GM12878 (cell line): ENCODE data around the genes PNMA1, YLPM1 and DLST.

DNA sequence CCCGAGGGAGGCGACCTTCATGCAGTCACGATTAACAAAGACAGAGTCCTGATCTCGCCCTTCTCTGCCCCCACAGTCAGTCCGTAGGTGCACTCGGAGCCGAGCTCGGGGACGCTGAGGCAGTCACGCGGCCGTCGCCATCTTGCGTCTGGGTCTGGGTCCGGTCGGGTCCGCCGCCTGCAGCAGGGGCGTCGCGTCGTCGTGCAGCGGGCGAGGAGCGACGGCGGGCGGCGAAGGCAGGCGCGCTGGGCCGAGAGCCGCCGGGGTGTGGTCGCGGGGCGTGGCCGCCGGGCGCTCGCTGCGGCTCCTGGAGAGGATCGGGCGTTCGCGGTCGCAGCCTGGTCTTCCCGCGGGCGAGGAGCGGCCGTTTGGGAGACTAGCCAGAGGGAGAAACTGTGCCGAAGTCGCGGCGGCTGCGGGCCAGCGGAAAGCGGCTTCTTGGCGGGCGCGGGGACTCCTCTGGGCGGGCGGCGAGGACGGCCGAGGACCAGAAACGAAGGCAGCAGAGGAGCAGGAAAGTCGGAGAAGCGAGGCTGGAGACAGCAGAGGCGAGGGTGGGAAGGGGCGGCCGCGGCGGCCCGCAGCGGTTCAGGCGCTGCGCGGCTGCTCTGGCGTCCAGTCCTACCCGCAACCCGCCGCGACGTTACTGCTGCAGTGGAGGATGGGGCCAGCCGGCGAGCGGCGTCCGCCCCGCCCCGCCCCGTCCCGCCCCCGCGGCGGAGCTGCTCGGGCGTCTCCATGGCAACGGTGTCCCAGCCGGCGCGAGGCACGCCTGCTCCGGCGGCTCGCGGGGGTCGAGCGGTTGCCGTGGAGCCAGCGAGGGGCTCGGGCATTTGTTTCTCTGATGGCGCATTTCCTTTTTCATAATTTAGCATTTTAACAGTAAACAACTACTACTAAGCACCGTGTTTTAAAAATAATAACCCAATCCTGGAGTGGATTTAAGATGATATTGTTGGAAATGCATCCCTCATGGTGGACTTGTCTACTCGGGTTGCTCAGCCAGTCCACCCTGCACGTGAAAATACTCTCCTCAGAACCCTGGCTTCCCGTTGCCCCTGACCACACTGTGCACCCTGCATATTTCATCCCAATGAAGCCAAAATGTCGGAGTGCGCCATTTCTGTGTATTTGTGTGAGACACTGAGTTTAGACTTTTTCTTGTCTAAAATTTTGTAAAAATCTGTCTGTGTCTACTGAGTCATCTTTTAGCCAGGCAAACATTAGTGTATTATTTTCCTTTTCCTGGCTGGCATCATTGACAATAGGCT lies at the start of gene PNMA1:
TSS of gene PNMA1 (minus strand) at position 651 of the 1,271 bp plus-strand sequence.
- RAMPAGE, long total RNA = no peak
- RRBS, 2 experiments = under 1 to 2% methylated on average over 13 to 27 of the region's 122 CpGs
CAGE:
- cytosol, long polyA minus RNA = start-site peak on the minus strand centred at position 647 of the sequence, 12 bp wide, 23 reads
- cytosol, long polyA plus RNA = no peak
- long polyA plus RNA = no peak
- nucleolus, long total RNA = no peak
- nucleus, long polyA plus RNA = no peak
- nucleus, long total RNA = no peak

GRCh38 chr14:73751261-73751760 lies 8.8 kb downstream of the MIDEAS start:
- RAMPAGE, long total RNA = no peak
- RRBS, 2 experiments = no CpG with 5 or more reads among the region's 7 CpGs
CAGE:
- cytosol, long polyA minus RNA = no peak
- cytosol, long polyA plus RNA = no peak
- long polyA plus RNA = no peak
- nucleolus, long total RNA = no peak
- nucleus, long polyA plus RNA = no peak
- nucleus, long total RNA = no peak

DNA sequence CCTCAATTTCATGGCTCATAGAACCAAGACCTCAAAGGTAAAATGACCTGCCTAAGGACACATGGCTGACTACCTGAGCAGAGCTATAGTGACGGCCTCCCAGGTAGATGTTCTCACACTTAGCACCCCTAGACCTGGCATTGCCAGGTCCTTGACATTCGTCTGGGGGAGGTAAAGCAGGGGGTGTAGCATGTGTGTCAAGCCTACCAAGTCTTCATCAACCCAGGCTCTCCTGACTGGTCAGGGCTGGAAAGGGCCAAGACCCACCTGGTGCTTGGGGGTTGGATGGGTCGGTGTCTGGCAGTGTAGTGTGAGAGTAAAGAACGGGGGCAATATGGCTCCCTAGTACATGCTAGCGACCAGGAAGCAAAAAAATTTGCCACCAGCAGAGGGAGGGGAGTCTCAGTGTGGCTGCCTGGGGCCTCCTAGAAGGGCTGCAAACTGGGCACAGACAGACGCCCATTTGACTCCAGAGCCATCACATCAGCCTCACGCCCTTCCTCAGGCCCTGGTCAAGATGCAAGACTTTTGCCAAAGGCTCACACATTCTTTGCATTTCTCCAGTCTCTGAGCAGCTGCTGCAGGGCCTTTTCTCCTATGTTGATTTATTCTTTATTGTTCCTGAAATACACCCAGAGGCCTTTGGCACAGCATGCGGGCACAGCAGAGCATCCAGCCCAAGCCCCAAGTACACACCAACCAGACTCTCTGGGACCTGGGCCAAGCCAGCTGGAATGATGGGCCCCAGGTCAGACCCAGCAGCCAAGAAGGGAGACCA lies 7.7 kb downstream of the MIDEAS start:
- RAMPAGE, long total RNA = no peak
- RRBS, 2 experiments = no CpG with 5 or more reads among the region's 8 CpGs
CAGE:
- cytosol, long polyA minus RNA = no peak
- cytosol, long polyA plus RNA = no peak
- long polyA plus RNA = no peak
- nucleolus, long total RNA = no peak
- nucleus, long polyA plus RNA = no peak
- nucleus, long total RNA = no peak

GRCh38 chr14:73752981-73753884 lies 6.9 kb downstream of the MIDEAS start:
- RAMPAGE, long total RNA = no peak
- RRBS, 2 experiments = no CpG with 5 or more reads among the region's 9 CpGs
CAGE:
- cytosol, long polyA minus RNA = no peak
- cytosol, long polyA plus RNA = no peak
- long polyA plus RNA = no peak
- nucleolus, long total RNA = no peak
- nucleus, long polyA plus RNA = no peak
- nucleus, long total RNA = no peak

DNA sequence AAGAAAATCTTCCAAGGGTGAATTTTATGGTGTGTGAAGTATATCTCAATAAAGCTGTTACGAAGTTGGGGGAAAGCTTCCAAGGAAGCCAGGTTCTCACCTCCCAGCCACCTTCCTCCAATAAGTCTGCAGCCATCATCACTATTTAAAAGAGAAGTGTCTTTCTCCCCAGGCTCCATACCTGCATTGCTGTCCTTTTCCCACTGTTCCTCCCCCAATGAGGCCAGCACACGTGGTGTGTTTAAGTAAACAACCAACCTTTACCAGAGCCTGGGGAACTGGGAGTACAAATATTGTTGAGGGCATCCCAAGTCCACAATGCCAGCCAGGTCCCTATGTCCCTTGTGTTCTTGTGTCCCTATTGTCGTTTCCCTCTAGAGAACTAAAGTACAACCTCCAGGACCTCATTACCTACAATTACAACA lies 3.3 kb upstream of the MIDEAS start:
- RAMPAGE, long total RNA = no peak
- RRBS, 2 experiments = no CpG with 5 or more reads among the region's 3 CpGs
CAGE:
- cytosol, long polyA minus RNA = no peak
- cytosol, long polyA plus RNA = no peak
- long polyA plus RNA = no peak
- nucleolus, long total RNA = no peak
- nucleus, long polyA plus RNA = no peak
- nucleus, long total RNA = no peak

DNA sequence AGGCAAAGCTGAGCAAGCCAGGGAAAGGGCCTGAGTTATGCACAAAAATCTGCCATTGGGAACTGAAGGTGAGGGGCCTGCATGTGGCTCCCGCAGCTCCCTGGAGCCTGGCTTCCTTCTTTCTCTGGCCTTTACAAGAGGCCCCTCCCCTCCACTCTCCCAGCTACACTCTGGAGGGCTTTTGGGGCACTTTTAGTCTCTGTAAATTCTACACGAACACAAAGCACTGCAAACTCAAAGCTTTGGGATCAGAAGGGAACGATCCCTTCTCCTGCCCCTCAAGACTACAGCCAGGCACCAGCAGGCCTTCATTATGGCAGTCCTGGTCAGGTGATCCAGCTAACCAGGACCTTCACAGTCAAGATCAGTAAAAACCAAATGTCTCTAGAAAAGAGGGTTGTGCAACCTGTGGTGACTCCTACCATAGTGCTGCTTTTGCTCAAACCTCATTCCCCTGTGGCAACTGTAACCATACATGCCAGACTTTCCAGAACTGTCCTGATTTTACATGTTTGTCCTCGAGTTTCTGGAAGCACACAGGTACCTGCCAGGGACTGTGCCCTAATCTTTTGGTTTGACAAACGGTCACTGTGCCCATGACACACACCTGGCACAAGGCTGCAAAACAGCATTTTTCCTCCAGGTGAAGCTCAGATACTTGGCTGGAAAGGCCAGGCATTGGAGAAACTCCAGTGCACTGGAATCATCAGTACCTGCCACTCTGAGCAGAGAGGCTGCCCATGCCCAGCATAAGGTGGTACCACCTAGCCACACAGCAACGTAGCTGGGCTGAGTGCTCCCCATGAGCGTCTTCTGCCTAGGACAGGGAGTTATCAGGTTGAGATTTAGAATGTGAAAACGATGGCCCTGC lies 24.5 kb upstream of the MIDEAS start:
- RAMPAGE, long total RNA = no peak
- RRBS, 2 experiments = no CpG with 5 or more reads among the region's 8 CpGs
CAGE:
- cytosol, long polyA minus RNA = no peak
- cytosol, long polyA plus RNA = no peak
- long polyA plus RNA = no peak
- nucleolus, long total RNA = no peak
- nucleus, long polyA plus RNA = no peak
- nucleus, long total RNA = no peak

DNA sequence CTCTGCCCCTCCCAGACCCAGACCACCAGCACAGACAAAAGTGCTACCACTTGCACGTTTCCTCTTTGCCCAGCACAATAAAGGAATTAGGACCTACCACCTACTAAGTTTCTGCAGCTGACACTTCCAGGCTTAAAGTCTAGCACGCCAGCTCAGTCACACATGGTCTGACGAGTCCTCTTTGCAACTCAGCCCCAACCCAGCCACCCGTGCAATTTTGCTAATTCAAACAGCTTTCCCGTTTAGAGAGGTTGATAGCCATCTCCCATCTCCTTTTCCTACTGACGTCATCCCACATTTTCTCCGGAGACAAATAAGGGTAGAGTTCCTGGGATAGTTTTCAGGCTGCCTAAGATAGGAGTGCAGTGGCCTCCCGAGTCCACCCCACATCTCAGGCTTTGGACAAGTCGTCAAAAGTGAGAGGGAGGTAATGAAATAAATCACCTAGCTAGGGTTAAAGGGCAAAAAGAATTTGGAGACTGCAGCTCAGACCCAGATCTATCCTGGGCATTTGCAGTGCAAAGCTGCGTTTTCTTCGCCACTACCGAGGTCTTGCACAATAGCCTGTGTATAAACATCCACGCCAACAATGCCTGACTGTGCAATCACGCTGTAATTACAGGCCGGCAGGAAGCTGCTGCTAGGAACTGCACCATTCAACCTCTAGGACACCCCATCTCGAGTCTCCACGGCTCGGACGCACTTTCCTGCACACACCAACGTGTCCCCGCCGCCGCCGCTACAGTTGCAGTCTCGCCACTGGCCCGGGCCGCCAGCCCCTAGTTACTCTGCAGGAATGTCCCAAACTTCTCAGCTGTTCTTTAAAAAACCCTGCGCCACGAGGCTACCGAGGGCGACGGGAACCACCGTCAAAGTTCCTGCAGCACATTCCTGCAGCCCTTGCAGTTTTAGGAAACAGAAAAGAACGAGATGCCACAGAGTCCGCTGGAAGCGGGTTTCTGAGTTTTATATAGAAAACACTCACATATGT lies 25.6 kb upstream of the MIDEAS start:
- RAMPAGE, long total RNA = no peak
- RRBS, 2 experiments = 0% methylated on average over 1 of the region's 36 CpGs; no CpG with 5 or more reads in 1 of the 2 experiments
CAGE:
- cytosol, long polyA minus RNA = no peak
- cytosol, long polyA plus RNA = no peak
- long polyA plus RNA = no peak
- nucleolus, long total RNA = no peak
- nucleus, long polyA plus RNA = no peak
- nucleus, long total RNA = no peak

DNA sequence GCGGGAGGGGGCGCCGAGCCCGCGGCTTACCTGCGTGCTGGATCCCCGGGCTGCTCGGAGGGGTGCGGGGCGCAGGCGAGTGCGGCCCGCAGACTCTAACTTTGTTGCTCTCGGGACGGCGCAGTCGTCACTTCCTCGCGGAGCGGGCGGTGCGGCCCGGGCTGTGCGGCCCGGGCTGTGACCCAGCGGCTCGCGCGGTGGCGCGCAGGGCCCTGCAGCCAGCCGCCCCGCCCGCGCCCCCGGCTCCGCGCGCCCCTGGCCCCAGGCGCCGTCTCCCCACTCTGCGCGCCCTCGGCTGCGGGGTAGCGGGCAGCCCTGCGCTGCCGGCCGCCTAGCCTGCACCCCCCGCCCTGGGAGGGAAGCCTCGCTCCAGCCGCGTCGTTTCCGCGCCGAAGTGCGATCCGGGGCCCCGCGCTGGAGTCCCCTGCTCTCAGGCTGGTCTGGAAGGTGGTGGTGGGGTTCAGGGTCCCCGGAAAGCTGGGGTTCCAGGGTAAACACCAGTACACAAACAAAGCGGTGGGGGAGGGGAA lies 27.0 kb upstream of the MIDEAS start:
- RAMPAGE, long total RNA = start-site peak on the minus strand centred at position 90 of the sequence, 79 bp wide, 39 and 108 reads in 2 replicates
- RRBS, 2 experiments = under 1 to 1% methylated on average over 42 to 53 of the region's 63 CpGs
CAGE:
- cytosol, long polyA minus RNA = no peak
- cytosol, long polyA plus RNA = start-site peak on the minus strand centred at position 106 of the sequence, 92 bp wide, 209 and 138 reads in 2 replicates
- long polyA plus RNA = no peak
- nucleolus, long total RNA = start-site peak on the minus strand centred at position 89 of the sequence, 47 bp wide, 87 reads
- nucleus, long polyA plus RNA = start-site peak on the minus strand centred at position 103 of the sequence, 74 bp wide, 91 and 155 reads in 2 replicates
- nucleus, long total RNA = no peak

DNA sequence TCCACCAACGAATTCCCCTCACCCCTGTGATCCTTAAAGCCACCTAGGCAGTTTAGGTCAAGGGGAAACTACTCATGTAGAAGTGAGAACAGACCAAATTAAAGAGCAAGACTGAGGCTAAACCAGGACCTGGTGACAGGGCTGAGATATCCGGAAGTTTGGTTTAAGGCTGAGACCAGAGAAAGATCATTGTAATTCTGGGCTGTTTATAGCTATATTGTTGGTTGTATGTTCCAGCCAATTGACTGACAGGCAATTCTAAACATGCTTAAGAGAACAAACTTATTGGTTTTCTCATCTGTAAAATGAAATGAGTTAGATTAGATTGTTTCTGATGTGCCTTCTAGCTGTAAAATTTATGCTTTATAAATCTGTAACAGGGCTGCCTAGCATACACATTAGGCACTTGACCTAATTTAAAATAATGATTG lies 37.5 kb upstream of the MIDEAS start:
- RAMPAGE, long total RNA = no peak
- RRBS, 2 experiments = no CpG with 5 or more reads among the region's 2 CpGs
CAGE:
- cytosol, long polyA minus RNA = no peak
- cytosol, long polyA plus RNA = no peak
- long polyA plus RNA = no peak
- nucleolus, long total RNA = no peak
- nucleus, long polyA plus RNA = no peak
- nucleus, long total RNA = no peak

DNA sequence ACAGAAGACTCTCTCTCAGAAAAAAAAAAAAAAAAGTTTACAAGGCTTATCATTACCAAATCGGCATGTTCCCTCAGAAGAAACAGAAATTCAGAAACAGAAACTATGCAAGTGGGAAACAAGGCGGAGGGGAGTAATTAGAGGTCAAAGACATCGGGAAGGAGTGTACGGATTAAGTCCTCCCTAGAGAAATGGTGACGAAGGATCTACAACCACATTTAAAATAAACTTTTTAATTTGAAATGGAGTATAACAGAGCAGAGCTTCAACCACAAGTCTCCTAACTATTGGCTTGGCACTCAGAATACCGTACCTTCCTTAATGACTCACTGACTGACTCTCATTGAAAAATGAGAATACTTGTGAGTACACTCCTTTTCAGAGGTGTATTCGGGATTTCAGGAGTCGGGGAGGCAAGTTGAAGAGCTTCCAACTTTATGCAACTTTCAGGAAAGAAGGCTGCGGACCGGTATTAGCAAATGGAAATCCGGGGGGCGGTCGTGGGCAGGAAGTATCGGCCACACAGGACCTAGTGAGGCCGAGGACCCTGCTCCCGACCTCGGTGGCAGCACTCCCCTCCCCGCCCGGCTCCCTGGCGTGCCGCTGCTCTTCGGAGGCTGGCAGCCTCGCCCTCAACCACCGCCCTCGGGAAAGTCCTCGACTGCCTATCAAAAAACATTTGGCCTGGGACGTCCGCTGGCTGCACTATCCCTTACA lies 769 bp downstream of the ENTPD5 start:
- RAMPAGE, long total RNA = no peak
- RRBS, 2 experiments = under 1% methylated on average over 8 of the region's 28 CpGs; no CpG with 5 or more reads in 1 of the 2 experiments
CAGE:
- cytosol, long polyA minus RNA = no peak
- cytosol, long polyA plus RNA = no peak
- long polyA plus RNA = no peak
- nucleolus, long total RNA = no peak
- nucleus, long polyA plus RNA = no peak
- nucleus, long total RNA = no peak

GRCh38 chr14:74510528-74511360 lies 17.2 kb downstream of the ISCA2 start:
- RAMPAGE, long total RNA = no peak
- RRBS, 2 experiments = 70 to 75% methylated on average over 3 of the region's 24 CpGs
CAGE:
- cytosol, long polyA minus RNA = no peak
- cytosol, long polyA plus RNA = no peak
- long polyA plus RNA = no peak
- nucleolus, long total RNA = no peak
- nucleus, long polyA plus RNA = no peak
- nucleus, long total RNA = no peak

DNA sequence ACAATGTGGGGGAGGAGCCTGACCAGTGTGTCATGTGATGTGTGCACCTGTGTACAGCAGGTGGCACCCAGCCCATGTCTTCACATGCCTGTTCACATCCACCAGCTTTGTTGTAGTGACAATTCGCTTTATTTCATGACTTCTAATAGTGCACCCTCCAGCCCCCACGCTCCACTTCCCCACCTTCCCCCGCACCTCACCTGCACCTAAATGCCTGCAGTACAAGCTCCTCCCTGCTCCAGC lies 2.9 kb downstream of the LTBP2 start:
- RAMPAGE, long total RNA = no peak
- RRBS, 2 experiments = no CpG with 5 or more reads among the region's 3 CpGs
CAGE:
- cytosol, long polyA minus RNA = no peak
- cytosol, long polyA plus RNA = no peak
- long polyA plus RNA = no peak
- nucleolus, long total RNA = no peak
- nucleus, long polyA plus RNA = no peak
- nucleus, long total RNA = no peak

- RAMPAGE, long total RNA = no peak
- RRBS, 2 experiments = no CpG with 5 or more reads among the region's 8 CpGs
CAGE:
- cytosol, long polyA minus RNA = no peak
- cytosol, long polyA plus RNA = no peak
- long polyA plus RNA = no peak
- nucleolus, long total RNA = no peak
- nucleus, long polyA plus RNA = no peak
- nucleus, long total RNA = no peak
Measured at GRCh38 chr14:74652712-74653484, 40.9 kb upstream of the LTBP2 start.

DNA sequence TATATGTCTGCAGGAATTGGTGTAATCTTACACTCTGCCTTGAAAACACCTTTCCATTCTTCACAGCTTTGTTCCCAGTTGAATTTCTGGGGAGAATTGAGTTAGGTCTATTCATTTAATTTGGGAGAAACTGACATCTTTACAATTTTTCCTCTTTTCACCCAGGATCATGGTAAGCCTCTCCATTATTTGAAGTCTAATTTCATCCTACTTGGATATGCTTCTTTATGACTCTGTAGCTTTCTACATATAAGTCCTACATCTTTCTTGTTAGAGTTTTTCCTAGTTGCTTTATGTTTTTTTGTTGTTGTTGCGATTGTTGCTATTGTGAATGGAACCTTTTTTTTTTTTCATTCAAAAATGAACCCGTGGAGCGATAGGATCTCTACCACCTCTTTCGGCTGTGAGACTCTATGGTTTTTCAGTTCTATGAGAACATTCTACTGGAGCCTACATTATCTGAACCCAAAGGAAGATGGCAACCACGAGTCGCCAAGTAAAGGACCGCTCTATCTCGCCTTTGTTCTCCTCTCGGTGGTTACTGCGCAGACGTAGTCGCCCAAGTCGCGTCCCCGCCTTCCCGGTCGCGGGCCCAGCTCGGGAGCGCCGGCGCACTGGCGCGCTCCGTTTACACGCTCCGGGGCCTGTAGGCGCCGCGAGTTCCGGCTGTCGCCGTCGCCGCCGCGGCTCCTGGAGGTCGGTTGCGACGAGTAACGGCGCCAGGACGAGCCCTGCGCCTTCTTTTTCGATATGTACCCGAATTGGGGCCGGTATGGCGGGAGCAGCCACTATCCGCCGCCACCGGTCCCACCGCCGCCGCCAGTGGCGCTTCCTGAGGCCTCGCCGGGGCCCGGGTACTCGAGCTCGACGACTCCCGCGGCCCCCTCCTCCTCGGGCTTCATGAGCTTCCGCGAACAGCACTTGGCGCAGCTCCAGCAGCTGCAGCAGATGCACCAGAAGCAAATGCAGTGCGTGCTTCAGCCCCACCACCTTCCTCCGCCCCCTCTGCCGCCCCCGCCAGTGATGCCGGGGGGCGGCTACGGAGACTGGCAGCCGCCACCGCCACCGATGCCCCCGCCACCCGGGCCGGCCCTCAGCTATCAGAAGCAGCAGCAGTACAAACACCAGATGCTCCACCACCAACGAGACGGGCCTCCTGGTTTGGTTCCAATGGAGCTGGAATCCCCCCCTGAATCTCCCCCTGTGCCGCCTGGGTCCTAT lies at the start of gene YLPM1:
TSS of gene YLPM1 (plus strand) at position 577 of the 1,221 bp plus-strand sequence.
- RAMPAGE, long total RNA = start-site peak on the plus strand centred at position 979 of the sequence, 804 bp wide, 1,941 and 863 reads in 2 replicates
- RRBS, 2 experiments = 2 to 3% methylated on average over 12 to 26 of the region's 83 CpGs
CAGE:
- cytosol, long polyA minus RNA = no peak
- cytosol, long polyA plus RNA = no peak
- long polyA plus RNA = no peak
- nucleolus, long total RNA = no peak
- nucleus, long polyA plus RNA = no peak
- nucleus, long total RNA = no peak

DNA sequence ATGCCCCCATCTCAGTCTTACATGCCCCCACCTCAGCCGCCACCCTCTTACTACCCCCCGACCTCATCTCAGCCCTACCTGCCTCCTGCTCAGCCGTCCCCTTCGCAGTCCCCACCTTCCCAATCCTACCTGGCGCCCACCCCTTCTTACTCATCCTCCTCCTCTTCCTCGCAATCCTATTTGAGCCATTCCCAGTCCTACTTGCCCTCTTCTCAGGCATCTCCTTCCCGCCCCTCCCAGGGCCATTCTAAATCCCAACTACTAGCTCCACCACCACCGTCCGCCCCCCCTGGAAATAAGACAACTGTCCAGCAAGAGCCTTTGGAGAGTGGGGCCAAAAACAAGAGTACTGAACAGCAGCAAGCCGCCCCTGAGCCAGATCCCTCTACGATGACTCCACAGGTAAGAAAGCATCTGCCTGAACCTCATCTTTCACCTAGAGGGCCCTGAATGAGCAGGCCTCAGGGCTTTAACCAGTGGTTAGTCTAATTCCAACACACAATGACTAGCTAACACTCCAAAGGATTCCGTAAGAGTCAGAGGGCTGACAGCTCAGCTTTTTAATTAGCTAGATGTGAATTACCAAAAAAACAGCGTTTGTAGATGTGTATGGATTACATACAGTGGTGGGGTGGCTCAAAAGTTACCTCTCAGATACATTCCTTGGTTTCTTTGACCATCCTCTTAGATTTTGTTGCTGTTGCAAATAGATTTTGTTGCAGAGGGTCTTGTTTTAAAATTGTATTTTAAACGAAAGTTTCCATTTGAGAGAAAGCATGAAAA lies 1.0 kb downstream of the YLPM1 start:
- RAMPAGE, long total RNA = no peak
- RRBS, 2 experiments = no CpG with 5 or more reads among the region's 14 CpGs
CAGE:
- cytosol, long polyA minus RNA = no peak
- cytosol, long polyA plus RNA = no peak
- long polyA plus RNA = no peak
- nucleolus, long total RNA = no peak
- nucleus, long polyA plus RNA = no peak
- nucleus, long total RNA = no peak

DNA sequence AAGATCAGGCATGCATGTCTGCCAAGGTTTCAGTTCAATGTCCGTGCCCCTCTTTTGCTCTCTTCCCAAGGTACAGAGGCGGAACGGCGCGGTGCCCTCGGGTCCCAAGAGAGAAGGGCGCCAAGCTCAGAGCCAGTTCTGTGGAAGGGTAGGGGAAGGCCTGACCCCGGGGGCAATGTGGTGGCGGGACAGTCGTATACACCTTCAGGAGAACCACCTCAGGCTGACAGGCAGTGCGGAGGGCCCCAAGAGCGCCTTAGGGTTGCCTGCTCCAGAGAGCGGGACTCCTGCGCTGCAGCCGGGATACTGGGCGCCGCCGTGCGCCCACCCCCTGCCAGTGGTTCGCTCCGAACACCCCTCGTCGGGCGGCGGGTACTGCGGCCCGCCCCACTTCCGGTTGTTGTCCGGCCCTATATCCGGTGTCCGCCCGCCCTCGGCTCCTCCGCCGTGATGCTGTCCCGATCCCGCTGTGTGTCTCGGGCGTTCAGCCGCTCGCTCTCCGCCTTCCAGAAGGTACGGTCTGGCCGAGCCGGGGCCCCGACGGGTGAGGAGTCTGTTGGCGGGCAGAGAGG lies at the start of gene DLST:
TSS of gene DLST (plus strand) at position 413 of the 572 bp plus-strand sequence.
- RAMPAGE, long total RNA = start-site peak on the plus strand centred at position 435 of the sequence, 21 bp wide, 185 and 380 reads in 2 replicates
- RRBS, 2 experiments = under 1 to 2% methylated on average over 15 to 24 of the region's 48 CpGs
CAGE:
- cytosol, long polyA minus RNA = no peak
- cytosol, long polyA plus RNA = start-site peak on the plus strand centred at position 422 of the sequence, 54 bp wide, 3,033 and 3,166 reads in 2 replicates
- long polyA plus RNA = start-site peak on the plus strand centred at position 429 of the sequence, 40 bp wide, 3,505 and 2,686 reads in 2 replicates
- nucleolus, long total RNA = start-site peak on the plus strand centred at position 439 of the sequence, 7 bp wide, 28 reads
- nucleus, long polyA plus RNA = start-site peak on the plus strand centred at position 433 of the sequence, 42 bp wide, 1,415 and 1,746 reads in 2 replicates
- nucleus, long total RNA = start-site peak on the plus strand centred at position 423 of the sequence, 56 bp wide, 55 reads

DNA sequence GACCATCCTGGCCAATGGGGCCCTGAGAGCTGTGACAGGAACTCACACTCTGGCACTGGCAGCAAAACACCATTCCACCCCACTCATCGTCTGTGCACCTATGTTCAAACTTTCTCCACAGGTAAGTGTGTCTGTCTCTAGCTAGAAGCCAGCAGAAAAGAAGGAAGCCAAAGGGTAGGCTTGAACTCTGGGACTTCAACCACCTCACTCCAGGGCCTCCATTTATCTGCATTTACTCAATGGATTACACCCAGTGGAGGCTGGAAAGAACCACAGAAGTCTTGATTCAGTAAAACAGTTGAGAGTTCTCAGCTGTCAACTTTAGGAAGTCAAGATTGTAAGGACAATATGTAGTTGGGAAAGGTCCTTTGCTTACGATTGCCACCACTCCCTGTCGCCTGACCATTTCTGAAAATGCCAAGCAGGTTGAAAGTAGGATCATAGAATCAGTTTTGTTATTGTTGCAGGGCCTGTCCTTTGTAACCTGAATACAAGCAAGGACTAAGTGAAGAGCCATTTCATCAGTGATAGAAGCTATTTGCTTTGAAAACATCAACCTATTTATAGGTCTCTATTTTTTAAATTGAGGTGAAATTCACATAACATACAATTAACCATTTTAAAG lies 4.0 kb downstream of the EIF2B2 start:
- RAMPAGE, long total RNA = no peak
- RRBS, 2 experiments = no CpG with 5 or more reads among the region's 3 CpGs
CAGE:
- cytosol, long polyA minus RNA = no peak
- cytosol, long polyA plus RNA = no peak
- long polyA plus RNA = no peak
- nucleolus, long total RNA = no peak
- nucleus, long polyA plus RNA = no peak
- nucleus, long total RNA = no peak

DNA sequence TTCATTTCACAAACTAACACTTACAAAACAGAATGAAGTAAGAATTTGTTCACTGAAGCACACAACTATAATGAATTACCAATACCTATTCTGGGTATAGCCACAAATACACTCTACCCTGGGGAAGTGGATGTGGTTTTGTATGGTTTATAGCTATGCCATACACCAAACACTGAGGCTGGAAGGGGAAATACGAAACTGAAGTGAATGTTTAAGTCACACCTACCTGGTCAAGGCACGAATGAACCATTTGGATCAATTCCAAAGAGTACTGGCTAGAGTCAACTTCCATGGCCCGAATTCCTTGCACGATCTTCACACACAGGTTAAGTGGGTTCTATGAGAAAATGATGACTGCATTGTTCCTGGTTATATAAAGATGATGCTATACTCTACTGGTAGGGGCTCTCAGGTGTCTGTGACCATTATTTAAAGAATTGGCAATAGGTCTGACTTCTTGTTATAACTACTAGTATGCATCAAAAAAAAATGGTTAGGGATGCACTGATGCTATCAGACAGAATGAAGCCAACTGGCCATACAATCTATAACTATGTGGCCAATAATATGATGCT lies 12.8 kb downstream of the NEK9 start:
- RAMPAGE, long total RNA = no peak
- RRBS, 2 experiments = no CpG with 5 or more reads among the region's 4 CpGs
CAGE:
- cytosol, long polyA minus RNA = no peak
- cytosol, long polyA plus RNA = no peak
- long polyA plus RNA = no peak
- nucleolus, long total RNA = no peak
- nucleus, long polyA plus RNA = no peak
- nucleus, long total RNA = no peak

DNA sequence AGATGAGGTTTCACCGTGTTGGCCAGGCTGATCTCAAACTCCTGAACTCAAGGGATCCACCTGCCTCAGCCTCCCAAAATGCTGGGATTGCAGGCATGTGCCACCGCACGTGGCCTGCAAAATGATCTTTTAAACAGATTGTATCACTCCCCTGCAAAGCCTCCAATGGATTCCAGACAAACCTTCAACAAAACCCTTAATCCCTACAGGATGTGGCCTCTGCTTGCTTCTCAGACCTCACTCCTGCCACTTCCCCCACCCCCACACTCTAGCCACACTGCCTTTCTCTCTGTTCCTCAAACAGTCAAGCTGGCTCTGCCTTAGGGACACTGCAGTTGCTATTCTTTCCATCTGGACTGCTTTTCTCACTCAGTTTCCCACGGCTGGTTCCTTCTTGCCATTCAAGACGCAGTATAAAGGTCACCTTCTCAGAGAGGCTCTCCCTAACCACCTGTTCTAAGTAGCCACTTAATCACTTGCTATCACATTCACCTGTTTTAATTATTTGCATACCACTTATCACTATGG lies 47.3 kb upstream of the TMED10 start:
- RAMPAGE, long total RNA = no peak
- RRBS, 2 experiments = no CpG with 5 or more reads among the region's 5 CpGs
CAGE:
- cytosol, long polyA minus RNA = no peak
- cytosol, long polyA plus RNA = no peak
- long polyA plus RNA = no peak
- nucleolus, long total RNA = no peak
- nucleus, long polyA plus RNA = no peak
- nucleus, long total RNA = no peak